Mammary epithelial cell (primary cell): Measurements from ENCODE around the genes RPL34, CFI and NEUROG2.

DNA sequence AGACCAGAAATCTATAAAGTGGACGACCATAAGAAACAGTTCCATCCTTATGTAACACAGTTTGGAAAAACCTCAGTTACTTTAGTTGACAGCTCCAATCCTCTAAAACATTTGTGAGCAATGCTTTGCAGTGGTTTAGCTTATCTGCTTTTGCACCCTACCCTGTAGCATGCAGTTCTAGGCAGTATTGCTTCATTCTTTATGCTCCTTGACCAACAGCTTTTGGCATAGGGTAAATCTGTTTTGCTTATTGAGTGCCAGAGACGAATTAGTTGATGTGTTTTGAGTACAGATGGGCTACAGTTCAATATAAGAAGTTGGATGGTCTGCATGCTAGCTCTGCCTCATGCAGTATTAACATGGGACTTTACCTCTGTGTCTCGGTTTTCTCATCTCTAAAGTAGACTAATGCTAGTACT lies 2.6 kb downstream of the HADH start:
- CAGE, long polyA plus RNA = no peak
- RRBS = no CpG with 5 or more reads among the region's 3 CpGs

DNA sequence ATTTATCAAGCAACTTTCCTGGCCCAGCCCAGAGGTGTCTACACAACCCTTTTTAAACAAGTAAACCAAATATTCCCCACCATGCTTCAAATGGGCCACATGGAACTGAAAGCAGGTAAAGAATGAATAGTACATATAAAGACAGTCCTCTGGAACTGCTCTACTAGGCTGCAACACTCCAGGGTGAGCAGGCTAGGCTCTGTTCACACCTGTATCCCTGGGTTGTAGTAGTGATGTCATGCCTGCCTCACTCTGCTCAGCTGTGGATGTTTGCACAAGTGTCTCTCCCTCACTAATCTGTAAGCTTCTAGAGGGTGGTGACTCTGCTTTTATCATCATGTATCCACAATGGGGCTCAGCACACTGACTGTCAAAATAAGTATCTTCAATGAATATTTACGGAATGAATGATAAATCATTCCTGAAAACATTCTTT lies 20.4 kb downstream of the LEF1 start:
- CAGE, long polyA plus RNA = no peak
- RRBS = no CpG with 5 or more reads among the region's 1 CpG

GRCh38 chr4:108620142-108620750 lies at the start of gene RPL34:
RPL34 (plus strand) TSS chr4:108620576.
- CAGE, long polyA plus RNA = no peak
- RRBS = no CpG with 5 or more reads among the region's 24 CpGs

- CAGE, long polyA plus RNA = no peak
- RRBS = no CpG with 5 or more reads among the region's 8 CpGs
These were observed 4.3 kb downstream of the RPL34 start for GRCh38 chr4:108624348-108625461.

DNA sequence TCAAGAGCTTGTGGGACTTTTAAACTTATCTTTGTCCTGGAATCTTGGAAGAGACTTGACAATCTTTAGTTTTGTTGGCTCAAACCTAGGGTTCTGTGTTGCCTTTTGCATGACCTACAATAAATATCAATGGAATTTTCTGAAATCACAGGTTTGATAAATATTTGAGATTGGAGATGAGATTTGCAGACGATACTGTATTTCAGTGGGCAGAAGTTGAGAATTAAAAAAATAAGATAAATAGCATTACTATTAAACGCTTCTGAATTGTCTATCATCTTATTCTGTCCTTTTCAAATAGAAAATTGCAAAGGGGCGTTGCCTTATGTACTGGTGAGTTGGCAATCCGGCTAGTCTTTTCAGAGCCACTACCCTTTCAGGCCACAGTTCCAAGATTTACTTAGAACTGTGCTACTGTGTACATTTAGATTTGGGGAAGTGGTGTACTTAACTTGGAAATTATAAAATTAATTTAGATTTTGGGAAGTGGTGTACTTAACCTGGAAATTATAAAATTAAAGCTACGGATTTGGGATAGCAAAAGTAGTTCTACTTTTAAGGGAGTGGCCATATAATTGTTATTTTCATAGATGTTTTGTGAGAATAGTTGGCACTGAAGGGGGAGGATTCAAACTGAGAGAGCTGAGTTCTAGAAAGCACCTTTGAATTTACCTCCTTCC lies 962 bp downstream of the OSTC start:
- CAGE, long polyA plus RNA = no peak
- RRBS = no CpG with 5 or more reads among the region's 5 CpGs

- CAGE, long polyA plus RNA = no peak
- RRBS = no CpG with 5 or more reads among the region's 11 CpGs
These were observed 29.4 kb downstream of the SEC24B start for GRCh38 chr4:109462793-109463713.

- CAGE, long polyA plus RNA = no peak
- RRBS = no CpG with 5 or more reads among the region's 4 CpGs
These were observed 31.8 kb upstream of the MCUB start for GRCh38 chr4:109528313-109528639.

DNA sequence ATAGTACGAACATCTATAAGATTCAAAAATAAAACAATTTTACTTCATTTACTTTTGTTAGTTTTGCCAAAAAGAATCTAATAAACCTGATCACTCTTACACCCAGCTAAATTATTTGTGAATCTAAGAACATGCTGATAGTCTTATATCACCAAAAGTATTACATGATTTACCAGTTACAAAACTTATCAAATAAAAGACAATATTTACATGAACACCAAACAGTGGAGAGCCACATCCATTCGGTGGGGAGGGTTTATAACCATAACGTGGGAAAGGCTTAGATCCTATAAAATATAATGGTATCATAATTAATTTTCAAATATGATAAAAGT lies 11.4 kb downstream of the PLA2G12A start:
- CAGE, long polyA plus RNA = no peak
- RRBS = no CpG with 5 or more reads among the region's 3 CpGs

- CAGE, long polyA plus RNA = no peak
- RRBS = no CpG with 5 or more reads among the region's 2 CpGs
These were observed at the start of gene CFI for GRCh38 chr4:109801759-109802521. CFI (minus strand) TSS chr4:109801999.

DNA sequence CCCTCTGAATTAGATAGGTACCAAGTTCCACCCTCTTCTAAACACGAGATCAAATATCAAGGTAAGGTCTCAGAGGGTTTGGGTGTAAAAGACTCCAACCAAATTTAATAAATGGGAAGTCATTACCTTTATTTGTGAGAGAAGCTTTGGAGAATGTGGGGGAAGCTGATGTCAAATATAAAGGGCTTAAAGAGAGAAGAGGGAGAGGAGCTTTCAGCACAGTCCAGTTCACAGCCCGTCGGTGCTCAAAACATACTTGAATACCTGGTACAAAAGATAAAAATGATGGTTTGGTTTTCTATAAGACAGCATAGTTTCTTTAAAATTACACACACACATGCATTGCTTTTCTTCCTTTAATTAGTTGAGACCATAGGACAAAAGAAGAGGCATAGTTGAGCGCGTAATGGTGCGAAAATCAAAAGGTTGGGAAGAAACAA lies 837 bp upstream of the GAR1 start:
- CAGE, long polyA plus RNA = no peak
- RRBS = no CpG with 5 or more reads among the region's 6 CpGs

DNA sequence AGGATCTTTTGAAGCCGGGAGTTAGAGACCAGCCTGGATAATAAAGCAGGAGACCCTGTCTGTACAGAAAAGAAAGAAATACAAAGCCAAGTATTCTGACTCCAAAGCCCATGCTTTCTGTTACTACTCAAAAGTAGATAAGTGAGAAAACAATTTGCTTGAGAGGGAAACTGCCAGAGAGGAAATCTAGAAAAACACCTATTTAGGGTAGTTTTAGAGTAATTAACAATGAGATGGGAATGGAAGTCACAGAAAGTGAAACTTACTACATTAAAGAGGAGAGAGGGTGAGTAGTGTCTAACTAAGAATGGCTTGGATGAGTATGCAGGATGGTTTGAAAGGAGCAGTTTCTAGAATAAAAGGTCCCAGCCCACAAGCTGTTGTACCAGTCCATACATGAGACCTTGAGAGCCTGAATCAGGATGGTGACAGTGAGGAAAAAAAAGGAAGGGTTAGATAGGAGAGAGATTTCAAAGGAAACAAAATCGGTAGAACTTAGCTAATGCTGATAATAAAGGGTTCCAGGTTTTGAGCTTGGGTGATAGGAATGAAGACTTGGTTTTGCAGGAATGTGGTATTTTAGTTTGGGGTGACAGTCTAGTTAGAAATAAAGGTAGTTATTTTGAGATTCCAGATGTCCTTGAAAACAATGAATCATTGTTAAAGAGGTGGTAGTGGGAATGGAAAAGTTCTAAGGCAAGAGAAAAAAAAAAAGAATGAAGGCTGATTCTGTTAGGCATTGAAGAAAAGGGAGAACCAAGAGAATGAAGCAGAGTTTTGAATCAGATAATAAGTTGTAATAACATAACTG lies 1.4 kb downstream of the GAR1 start:
- CAGE, long polyA plus RNA = no peak
- RRBS = no CpG with 5 or more reads among the region's 2 CpGs

DNA sequence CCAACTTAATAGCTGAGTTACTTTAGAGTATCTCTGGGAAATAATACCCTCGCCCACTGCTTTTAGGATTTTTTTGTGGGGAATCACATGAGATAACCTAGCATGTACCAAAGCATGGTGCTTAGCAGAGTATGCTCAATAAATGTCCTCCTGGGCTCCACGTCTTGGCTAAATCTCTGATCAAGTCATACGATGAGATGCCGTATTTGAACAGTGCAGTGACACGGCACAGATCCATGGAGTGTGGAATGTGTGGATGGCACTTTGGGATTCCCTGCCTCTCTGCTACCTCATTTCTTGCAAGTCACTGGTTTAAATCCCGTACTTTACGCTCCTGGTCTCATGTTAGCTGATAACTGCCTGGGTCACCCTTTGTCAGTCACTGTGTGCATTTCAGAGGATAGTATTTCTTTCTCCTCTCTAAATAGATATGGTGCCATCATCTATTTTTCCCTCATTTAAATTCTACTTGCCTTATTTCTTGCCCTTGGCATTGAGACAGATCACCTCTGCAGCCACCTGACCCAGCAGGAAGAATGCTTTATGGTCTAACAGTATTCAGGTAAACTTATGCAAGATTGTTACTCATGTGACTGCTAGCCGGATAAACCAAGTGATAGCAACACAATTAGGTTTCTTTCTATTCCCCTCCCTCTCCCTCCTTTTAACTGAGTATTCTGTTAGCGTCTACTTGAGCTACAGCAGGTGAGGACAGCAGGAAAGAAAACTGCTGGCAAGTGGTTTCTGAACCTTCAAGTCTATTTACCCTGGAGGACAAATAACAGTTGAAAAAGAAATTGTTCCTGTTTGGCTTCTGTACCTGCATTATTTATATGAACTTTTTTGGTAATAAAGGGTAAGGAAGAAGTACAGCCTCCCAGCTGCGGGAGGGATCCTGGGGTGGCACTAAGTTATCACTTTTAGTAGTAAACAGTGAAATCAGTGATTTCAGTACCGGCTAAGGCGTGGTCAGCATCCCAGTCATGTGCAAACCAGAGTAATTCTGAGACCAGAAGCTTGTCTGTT lies 2.9 kb downstream of the EGF start:
- CAGE, long polyA plus RNA = no peak
- RRBS = no CpG with 5 or more reads among the region's 12 CpGs

DNA sequence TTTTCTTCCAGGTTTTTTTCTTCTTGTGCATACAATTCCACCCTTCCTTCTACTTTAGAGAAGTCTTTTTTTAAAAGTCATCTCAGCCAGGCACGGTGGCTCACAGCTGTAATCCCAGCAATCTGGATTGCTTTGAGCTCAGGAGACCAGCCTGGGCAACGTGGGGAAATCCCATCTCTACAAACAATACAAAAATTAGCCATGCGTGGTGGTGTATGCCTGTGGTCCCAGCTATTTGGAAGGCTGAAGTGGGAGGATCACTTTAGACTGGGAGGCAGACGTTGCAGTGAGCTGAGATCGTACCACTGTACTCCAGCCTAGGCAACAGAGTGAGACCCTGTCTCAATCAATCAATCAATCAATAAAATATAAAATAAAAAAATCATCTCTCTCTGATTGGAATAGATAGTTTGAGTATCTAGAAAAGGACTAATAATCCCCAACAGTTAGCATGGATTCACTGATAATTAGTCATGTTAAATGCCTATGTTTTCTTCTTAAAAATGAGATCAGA lies 14.7 kb downstream of the ELOVL6 start:
- CAGE, long polyA plus RNA = no peak
- RRBS = no CpG with 5 or more reads among the region's 5 CpGs

DNA sequence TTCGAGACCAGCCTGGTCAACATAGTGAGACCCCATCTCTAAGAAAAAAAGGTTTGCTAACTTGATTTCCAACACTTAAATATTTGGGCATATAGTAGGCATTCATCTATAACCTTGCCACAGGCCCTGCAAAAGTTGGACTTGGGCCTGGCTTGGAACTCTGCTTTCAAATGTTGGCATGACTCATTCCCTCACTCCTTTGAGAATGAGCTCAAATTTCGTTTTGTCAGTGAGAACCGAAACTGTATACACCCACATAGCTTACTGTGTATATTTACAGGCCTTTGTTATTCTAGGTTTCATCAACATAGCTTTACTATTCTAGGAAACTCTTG lies 88.7 kb upstream of the ELOVL6 start:
- CAGE, long polyA plus RNA = no peak
- RRBS = no CpG with 5 or more reads among the region's 3 CpGs

GRCh38 chr4:110410922-110412040 lies 64.7 kb upstream of the ENPEP start:
- CAGE, long polyA plus RNA = no peak
- RRBS = no CpG with 5 or more reads among the region's 40 CpGs

GRCh38 chr4:110629331-110629805 lies 6.5 kb upstream of the PITX2 start:
- CAGE, long polyA plus RNA = no peak
- RRBS = no CpG with 5 or more reads among the region's 31 CpGs

- CAGE, long polyA plus RNA = no peak
- RRBS = no CpG with 5 or more reads among the region's 10 CpGs
These were observed 225 bp upstream of the FAM241A start for GRCh38 chr4:112145086-112145371.

- CAGE, long polyA plus RNA = no peak
- RRBS = no CpG with 5 or more reads among the region's 6 CpGs
These were observed 2.5 kb downstream of the FAM241A start for GRCh38 chr4:112147535-112148310.

- CAGE, long polyA plus RNA = no peak
- RRBS = no CpG with 5 or more reads among the region's 13 CpGs
These were observed at the start of gene NEUROG2 for GRCh38 chr4:112516091-112516404. NEUROG2 (minus strand) TSS chr4:112516180.

- CAGE, long polyA plus RNA = no peak
- RRBS = no CpG with 5 or more reads among the region's 2 CpGs
These were observed 47.8 kb downstream of the ZGRF1 start for GRCh38 chr4:112588837-112589361.